Glomerular endothelial cell (primary cell): ENCODE measurements around a stretch of chr4.

GRCh38 chr4:113214191-113214704 is 164.8 kb downstream of the ANK2 start:
- RAMPAGE, long total RNA, result no peak

DNA sequence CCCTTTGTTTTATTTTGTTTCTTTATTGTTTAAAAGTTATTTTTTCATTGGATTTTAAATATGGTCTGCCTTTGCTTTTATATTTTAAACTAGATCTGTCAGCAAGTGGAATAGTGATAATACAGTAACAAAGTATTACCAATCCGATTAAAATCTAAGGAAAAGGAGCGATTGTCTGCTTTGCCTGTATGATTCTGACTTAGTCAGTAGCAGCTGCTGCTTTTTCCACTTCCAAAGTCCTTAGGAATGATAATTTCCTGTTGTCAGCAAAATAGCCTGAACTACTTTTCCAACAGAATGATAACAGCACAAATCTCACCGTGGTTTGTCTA is 289.9 kb downstream of the ANK2 start:
- RAMPAGE, long total RNA, result no peak

GRCh38 chr4:113381871-113382475 is 332.5 kb downstream of the ANK2 start:
- RAMPAGE, long total RNA, result no peak

GRCh38 chr4:113453226-113453664 is 308.3 kb downstream of the CAMK2D start:
- RAMPAGE, long total RNA, result no peak

GRCh38 chr4:113513653-113514090 is 247.9 kb downstream of the CAMK2D start:
- RAMPAGE, long total RNA, result no peak

DNA sequence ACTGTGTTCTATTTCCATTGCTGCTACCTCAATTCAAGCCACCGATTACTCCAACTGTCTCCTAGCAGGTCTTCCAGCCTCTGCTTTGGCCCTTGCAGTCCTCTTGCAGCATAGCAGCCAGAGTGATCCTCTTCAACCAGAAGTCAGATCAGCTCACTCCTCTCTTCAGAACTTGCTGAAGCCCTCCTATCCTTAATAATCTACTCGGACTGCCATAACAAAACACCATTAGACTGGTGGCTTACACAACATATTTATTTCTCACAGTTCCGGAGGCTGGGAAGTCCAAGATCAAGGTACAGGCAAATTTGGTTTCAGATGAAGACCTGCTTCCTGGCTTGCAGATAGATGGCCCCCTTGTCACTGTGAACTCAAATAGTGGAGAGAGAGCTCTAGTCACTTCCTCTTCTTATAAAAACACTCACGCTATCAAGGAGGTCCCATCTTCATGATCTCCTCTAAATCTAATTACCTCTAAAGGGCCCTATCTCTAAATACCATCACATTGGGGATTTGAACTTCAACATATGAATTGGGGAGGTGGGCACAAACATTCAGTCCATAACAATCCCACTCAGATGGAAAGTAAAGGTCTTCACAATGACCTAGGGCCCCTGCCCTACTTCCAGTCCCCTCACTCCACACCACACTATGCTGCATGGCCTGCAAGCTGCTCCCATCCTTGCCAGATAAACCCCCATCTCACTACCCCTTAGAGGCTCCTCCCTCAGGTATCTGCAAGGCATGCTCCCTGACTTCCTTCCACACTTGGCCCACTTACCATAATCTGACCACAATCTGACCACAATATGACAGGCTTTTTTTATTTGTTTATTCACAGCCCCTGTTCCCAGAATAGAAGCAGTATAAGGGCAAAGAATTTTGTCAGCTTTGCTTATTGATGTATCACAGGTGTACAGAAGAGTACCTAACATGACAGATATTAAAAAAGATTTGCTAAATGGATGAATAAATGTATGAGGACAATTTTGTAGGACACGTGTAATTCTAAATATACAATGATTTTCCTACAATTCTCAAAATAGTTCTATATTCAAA is 124.9 kb downstream of the CAMK2D start:
- RAMPAGE, long total RNA, result no peak

DNA sequence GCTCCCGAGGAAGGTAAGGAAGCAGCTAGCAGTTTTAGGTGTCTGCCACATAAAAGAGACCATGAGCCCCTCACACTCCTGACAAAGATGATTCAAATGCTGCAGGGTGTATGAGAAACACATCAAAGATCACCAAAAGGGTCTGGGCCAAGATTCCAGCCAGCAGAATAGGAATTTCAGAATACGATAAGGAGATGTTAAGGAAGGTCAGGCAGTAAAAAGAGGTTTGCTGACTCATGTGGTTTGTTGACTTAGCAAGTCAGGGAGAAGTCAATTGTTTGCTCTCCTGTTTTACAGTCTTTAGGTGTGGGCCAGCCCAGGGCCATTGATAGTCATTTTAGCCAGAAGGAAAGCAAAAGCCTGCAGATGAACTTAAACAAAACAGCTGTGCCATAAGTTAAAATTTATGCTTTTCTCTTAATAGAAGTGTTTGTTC is 115.7 kb downstream of the CAMK2D start:
- RAMPAGE, long total RNA, result no peak

GRCh38 chr4:113682988-113683625 is 78.4 kb downstream of the CAMK2D start:
- RAMPAGE, long total RNA, result no peak

DNA sequence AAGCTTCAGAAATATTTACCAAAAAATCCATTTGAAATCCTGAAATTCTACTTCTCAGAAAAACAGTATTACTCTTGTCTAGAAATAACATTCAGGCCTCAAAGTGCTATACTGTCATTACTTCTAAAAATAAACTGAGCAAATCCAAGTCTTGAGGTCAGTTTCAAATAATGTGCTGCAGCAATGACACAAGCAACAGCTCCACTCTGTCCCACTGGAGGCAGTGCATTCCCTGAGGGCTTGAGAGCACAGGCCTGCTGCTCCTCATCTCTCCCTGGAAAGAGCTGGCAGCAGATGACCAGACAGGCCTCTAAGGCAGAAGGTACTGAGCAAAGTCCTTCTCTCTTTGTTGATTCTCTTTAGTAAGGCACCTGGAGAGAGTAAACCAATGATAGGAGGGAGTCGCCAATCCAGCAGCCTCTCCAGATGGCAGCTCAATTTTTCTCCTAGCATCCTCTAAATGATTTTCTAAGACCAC is 76.8 kb downstream of the CAMK2D start:
- RAMPAGE, long total RNA, result no peak

DNA sequence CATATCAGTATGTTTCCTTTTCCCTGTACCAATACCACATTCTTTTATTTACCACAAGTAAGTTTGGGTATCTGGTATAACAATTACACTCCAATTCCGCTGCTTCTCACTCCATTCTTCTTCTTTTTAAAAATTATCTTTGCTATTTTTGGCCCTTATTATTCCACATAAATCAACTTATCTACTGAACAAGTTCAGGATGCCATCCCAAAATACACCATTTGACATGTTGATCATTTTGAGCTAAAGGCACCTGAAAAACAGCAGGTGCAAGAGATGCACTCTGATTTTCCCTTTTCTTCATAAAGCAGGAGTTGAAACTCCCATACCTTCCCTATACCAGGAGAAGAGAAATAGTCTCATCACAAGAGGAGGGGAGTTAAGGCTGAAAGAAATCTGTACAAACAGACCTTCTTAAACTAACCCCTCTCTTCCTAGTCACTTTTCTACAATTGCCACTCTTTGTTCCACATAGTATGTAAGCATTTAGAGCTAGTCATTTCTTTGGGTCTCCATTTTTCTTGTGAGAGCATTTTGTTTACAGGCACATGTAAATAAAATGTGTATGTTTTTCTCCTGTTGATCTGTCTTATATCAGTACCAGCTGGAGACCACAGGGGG is 47.2 kb downstream of the CAMK2D start:
- RAMPAGE, long total RNA, result no peak

GRCh38 chr4:117375302-117375702 is 289.9 kb upstream of the TRAM1L1 start:
- RAMPAGE, long total RNA, result no peak

DNA sequence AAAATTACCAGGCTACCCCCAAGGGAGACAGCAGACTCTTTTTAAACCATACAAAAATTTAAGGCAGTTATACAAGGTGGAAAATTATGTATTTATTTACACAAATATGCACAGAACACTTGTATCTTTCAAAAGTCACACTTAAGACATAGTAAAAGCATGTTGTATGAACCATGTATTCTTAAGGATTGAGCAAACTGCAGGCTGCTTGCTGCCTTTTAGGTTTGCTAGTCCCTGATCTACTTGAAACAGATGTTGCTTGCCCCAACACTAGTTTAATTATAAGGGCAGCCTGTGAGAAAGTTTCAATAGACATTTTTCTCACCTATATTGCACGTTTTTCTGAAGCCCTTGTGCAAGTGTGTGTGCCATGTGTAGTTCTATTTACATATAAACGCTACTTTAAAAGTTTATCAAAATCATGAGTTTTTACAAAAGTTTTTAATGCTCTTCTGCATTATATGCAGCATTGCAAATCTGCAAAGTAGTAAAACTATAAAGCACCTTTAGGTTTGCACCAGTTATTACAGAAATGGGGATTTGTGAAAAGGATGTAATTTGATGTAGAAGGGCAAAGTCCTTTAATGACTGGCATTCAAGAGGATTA is 72.7 kb downstream of the PRSS12 start:
- RAMPAGE, long total RNA, result no peak

- RAMPAGE, long total RNA, result no peak
Measured at GRCh38 chr4:118834830-118835553, 934 bp downstream of the SEC24D start.

DNA sequence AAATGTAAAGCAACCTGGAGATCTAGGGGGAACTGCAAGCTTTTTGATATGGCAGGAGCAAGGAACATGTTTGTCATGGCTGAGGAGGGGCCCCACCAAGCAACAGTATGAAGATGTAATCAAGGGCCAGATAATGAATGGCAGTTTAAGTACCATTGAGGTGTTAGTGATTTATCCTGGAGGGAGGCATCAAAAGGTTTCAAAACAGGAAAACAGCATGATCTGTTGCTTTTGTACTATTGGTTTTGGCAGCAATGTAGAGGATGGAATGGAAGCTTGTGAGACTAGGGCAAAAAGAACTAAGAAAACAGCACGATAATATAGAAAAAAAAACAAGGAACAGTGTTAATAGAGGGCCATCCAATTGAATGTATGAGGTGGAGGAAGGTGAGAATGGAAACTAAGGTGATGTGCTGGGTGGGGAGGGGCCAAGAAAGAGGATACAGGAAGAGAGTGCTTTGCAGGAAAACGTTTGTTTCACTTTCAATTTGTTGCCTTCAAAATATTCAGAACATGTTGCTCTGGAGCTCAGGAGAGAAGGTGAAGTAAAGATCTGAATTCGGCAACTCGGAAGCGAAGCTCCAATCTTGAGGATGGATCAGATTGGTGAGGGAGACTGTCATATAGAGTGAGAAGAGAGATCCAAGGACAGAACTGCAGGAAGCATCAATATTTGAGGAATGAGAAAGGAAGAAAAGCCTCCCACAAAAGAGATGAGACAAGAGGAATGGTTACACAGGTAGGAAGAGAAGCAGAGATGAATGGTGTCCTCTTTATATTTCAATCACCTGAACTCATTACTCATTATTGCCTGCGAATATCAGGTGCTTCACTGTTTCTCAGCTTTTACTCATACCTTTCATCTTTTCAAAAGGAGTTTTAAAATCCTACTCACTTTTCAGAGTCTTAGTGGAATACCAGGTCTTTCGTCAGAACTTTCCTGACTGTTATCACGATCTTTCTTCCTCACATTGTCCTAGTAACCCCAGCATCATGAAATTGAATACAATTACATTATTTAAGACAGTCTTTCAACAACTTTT is 14.6 kb upstream of the SEC24D start:
- RAMPAGE, long total RNA, result start-site peak on the plus strand centred at position 493 of the sequence, 26 bp wide, 5 and 11 reads in 2 replicates

DNA sequence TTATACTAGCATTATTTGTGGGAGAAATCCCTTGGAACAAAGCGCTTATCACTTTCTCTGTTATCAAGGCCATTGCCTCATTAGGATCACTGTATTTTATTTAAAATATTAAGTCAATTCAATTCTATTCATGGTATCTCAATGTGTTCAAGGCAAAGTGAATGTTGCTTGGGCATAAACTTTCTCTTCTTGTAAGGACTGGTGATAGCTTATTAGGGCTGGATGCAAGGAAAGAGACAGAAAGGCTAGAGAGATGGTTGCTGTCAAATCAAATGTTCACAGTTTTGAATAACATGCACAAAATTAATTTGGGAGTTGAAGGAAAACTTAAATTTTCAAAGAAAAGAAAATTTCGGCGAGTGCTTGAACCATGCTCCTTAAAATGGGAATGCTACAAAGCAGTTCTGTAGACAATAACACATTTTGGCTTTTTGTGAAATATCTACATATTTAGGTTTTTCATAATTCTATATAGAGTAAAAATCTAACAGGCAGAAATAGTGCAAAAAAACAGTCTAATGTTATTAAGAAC is 2.9 kb downstream of the SYNPO2 start:
- RAMPAGE, long total RNA, result no peak

GRCh38 chr4:118896919-118897579 is 8.4 kb downstream of the SYNPO2 start:
- RAMPAGE, long total RNA, result no peak

- RAMPAGE, long total RNA, result no peak
Measured at GRCh38 chr4:118959687-118960055, 71.0 kb downstream of the SYNPO2 start.

- RAMPAGE, long total RNA, result no peak
Measured at GRCh38 chr4:118988923-118989821, 100.5 kb downstream of the SYNPO2 start.

DNA sequence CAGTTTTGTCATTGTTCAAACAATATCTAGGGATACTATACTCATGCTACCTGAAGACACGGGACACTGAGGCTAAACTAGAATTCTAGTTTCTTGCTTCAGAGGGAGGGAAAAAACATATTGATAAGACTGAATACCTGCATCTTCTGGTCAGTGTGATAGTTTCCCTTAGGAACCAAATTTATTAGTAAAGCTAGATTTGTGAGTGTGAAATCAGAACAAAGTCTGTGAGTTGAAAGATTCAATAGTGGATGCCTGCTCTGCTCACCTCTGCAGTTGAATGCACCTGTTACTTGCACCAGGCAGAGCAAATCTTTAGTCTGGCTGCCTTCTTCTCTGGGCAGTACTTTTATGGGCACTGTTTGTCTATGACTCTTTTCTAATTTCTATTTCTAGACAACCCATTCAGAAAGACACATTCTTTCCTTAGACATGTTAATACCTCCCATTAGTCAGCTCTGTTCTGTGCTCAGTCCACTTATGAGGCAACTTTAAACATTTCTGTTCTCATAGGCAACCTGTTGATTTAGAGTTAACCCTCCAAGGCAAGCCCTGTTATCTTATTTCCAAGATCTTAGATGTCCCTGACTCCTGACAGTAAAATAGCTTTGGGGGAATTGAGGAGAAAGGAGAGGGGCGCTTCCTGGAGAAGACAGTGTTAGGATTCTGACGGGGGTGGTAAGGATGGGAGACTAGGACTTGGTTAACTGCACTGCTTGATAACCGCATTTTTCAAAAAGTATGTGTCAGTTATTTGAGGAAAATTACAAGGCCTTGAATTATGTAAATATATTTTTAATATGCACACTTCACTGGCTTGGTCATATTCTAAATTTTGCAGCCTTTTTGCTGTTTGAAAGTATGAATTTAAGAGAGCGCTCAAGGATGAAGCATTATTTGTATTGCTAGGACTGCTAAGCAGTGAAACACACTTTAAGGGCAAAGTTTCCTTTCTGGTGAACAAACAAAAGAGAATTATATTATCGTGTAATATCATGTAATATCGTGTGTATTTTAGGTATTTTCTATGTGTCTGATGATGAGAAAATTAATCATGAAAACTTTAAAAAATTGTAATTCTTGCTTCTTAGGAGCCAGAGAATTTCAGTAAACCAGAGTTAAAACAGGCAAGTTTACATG is 109.1 kb downstream of the SYNPO2 start:
- RAMPAGE, long total RNA, result no peak

DNA sequence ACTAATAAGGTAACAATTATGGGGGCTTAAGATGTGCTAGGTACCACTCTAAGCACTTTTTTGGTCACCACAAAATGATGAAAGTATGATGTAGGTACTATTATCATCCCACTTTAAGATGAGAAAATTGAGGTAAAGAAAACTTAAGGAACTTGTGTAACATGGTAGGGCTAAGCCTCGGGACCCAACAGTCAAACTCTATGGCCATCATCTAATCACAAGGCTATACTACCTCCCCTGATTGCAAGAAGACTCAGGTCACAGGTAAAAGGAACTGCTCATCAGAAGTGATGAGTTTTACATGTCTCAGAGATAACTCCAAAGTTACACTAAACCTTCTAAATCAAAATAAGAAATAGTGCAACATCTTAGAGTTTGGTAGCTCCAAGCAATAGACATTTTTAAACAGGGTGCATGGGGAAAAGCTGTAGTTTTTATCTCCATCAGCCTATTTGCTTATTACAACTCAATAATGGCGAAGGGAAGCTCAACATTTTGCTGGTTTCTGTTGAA is 96.5 kb upstream of the MYOZ2 start:
- RAMPAGE, long total RNA, result no peak